Suprapubic skin (tissue), 4 donors: ENCODE measurements around the gene TMEM231.

GRCh38 chr16:74607335-74607830 is 469 bp upstream of the GLG1 start:
- PRO-cap = no peak
- RAMPAGE, long total RNA, 4 experiments = no peak in any of the 4 experiments

- PRO-cap = no peak
- RAMPAGE, long total RNA, 4 experiments = no peak in any of the 4 experiments
Observed at GRCh38 chr16:74644260-74644701, 22.4 kb downstream of the RFWD3 start.

DNA sequence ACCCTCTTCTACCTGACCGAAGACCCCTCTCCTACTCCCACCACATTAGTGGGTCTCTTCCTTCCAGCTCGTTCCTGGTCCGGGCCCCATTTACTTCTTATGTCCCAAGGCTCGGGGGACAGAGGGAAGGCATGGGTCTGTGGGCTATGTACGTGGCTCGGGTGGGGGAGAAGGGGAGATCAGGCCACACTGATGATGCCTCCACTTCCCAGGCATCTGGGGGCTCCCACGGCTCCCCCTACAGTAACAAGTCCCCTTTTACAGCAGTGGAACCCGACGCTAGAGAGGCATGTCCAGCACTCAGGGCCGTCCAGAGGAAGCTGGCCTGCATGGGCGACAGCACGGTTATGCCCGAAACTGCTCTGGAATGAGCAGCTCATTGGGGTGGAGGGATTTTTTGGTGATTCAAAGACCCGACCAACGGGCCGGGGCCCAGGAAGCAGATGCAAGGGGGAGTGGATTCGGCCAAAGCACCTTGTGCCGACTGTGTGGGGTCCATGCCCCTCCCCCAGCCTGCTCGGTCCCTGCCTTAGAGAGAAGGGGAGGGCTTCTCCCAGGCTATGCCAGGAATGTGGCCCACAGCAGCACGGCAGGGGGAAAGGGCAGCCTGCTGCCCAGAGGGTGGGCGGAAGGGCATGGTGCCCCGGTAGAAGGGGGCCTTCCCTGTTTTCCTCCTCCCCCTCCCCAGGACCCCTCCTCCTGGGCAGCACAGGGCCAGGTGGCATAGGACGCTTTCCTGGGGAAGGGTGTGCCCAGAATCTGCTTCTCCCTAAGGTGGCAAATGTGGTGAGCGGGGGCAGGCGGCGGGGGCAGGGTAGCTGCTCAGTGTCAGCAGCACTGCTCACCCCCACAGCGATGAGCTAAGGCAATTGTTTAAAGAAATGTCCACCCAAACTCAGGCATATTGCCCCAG is 33.6 kb upstream of the MLKL start:
- PRO-cap = no peak
- RAMPAGE, long total RNA, 4 experiments = no peak in any of the 4 experiments

DNA sequence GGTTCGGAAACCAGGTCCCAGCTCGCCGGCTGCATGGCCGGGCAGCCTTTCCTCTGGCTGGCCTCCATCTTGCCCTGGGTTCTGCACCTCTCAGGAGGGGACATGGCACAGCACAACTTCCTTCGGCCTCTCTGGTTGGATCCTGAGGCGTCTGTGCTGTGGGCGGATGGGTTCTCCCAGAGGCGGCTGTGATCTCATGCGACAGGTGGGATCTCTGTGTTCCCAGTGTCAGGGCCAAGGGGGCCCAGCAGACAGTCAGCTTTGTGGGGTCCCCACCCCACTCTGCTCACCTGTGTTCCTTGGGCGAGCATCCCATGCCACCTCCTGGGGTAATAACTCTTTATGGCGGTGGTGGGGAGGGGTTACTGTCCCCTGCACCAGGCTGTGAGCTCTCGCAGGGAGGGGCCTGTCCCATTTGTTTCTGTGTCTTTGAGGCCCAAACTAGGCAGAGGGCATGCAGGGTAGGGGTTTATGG is 35.8 kb downstream of the FA2H start:
- PRO-cap = no peak
- RAMPAGE, long total RNA, 4 experiments = no peak in any of the 4 experiments

GRCh38 chr16:74746039-74746442 is 28.6 kb downstream of the FA2H start:
- PRO-cap = no peak
- RAMPAGE, long total RNA, 4 experiments = no peak in any of the 4 experiments

DNA sequence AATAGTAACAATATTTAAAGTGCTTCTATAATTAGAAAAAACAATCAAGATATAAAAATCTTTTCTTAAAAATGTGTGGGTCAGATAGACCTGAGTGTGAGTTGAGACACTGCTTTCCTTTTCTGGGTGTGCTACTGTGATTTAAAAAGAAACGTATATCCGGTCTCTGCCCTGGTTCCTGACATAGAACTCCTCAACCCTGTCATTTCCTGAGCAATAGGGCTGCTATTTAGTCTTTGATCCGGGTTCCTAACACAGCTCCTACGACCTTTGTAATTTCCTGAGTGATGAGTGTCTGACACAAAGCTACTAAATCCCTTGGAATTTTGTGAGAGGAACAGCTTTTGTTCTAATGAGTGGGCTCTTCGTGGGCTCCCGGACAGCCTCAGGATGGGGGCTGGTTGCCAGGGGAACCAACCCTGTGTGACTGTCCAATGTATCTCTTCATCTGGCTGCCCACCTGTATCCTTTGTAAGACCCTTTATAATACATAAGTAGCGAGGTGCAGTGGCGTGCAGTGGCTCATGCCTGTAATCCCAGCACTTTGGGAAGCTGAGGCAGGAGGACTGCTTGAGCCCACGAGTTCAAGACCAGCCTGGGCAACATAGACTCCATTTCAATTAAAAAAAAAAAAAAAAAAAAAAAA is 94.0 kb upstream of the FA2H start:
- PRO-cap = no peak
- RAMPAGE, long total RNA, 4 experiments = no peak in any of the 4 experiments

DNA sequence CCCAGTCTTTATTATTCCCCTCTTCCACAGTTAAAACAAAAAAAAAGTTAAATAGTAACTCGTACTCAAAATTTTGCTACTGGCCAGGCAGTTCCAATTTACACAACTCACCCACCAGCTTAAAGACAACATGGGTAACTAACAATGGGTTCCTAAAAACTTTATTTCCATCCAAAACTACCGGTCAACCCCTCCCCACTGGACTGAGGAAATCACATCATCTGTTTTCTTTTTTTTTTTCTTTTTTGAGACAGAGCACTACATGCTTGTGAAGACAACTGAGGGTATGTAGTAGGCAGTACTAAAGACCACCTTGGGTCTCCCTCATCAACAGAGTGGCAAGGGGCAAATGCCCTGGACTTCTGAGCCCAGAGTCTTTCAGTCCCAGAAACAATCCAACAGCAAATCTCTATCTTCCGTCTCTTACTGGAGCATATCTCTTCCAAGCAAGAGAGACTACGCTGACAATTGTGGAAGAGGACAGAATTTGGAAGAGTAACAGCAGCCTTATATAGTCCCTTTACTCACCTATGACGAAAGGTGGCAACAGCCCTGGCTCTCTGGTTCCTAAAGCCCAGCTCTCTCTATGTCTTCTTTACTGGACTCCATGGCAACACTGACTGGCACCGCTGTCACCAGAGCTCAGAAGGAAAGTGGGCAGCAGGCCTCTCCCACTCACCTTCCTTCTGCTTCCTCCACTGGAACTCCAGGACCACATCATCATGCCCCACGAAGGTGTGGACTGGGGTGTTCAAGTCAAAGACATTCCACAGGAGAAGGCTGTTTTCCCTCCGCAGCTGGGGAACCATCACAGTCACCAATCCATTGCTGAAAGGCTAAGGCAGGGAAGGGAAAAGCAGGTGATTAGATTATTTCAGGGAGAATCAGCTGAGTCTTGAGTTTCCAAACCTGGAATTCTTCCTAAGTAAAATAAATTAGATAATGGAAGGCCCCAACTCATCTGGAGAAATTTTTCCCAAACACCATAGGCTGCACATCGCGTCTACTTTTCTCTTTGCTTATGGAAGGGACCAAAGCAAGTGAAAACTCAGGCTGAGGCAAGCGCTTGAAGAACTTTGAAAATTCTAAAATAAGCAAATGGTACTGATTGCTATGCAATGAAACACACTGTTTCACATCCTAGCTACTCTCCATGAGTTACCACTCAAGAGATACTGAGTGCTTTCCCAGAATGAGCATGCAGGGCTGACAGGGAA is 63.2 kb downstream of the WDR59 start:
- PRO-cap = no peak
- RAMPAGE, long total RNA, 4 experiments = start-site peak on the minus strand in 1 of 4 experiments, centred at position 758 of the sequence, 5 reads per replicate

DNA sequence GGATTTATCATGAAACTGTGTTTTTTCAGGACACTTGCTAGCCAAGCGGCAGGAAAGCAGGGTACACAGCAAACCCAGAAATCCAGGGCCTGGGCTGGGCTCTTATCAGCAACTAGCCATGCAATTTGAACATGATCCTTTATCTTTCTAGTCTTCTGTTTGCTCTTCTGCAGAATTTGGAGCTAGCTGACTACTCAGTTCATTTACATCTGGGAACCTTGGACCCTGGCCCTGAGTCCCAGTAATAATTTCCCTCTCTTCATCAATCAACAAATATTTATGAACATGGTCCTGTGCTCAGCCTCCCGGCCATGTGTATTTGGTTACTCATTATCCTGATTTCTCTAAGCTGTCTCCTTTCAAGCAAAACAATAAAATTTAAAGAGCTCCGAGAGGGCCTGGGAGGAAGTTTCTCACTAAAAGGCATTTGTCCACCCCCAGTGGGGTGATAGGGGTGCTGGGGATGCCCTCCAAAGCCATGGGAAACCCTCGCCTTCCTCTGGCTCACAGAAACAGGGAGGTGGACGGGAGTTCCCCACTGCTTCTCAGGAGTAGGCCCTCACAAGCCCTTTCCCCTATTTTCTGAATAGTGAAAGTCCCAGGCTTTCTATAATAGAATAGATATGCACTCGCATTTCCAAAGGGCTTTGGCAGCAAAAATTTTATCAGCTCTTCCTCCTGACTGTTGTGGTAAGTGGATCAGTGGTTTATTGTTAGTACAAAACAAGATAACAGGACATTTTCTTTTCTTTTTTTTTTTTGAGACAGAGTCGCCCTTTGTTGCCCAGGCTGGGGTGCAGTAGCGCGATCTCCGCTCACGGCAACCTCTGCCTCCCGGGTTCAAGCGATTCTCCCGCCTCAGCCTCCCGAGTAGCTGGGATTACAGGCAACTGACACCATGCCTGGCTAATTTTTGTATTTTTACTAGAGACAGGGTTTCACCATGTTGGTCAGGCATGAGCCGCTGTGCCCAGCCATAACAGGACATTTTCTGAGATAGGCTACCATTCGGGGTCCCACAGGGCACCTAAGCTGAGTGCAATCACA is 6.9 kb upstream of the WDR59 start:
- PRO-cap = no peak
- RAMPAGE, long total RNA, 4 experiments = no peak in any of the 4 experiments

- PRO-cap = no peak
- RAMPAGE, long total RNA, 4 experiments = no peak in any of the 4 experiments
Observed at GRCh38 chr16:75111942-75112262, 4.7 kb downstream of the LDHD start.

- PRO-cap = no peak
- RAMPAGE, long total RNA, 4 experiments = no peak in any of the 4 experiments
Observed at GRCh38 chr16:75219766-75220150, 970 bp downstream of the CTRB1 start.

GRCh38 chr16:75249794-75250582 is 1.4 kb downstream of the BCAR1 start:
- PRO-cap = no peak
- RAMPAGE, long total RNA, 4 experiments = no peak in any of the 4 experiments

DNA sequence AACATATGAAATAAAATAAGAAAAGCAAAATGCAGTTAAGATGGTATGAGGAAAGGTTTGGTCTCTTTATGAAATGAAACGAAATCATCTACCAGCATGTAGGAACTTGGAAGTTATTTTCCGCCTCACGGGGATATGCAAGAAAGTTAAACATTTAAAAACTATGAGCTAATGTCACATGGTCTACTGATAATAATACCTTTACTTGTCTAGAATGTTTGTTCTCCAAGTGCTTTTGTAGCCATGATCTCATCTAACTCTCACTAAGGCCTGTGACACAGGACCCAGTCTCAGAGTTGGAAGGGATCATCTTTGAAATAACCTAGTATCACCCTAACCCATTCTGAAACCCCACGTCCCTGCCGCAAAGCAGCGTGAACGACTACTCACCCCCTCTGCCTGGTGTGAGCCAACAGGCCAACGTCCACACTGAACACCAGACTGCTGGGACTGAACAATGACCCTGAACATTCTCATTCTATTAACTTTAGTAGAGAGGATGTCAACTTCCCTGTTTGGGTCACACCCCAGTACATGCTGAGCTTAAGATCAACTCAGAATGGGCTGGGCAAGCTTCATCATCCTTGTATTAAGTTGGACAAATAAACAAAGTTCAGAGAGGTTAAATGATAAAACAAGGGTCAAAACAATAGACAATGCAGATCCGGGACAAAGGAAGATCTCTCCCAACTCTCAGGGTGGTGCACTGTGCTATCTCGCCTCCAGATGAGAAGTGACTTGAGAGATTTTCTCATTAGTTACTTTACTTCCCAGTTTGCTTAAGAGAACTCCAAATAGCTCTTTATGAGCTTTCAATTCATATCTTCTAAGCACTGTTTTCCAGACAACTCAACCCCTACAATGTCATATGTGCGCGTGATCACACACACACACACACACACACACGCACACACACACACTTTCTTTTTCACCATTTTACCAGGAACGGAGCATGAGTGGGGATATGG is 54.9 kb upstream of the BCAR1 start:
- PRO-cap = no peak
- RAMPAGE, long total RNA, 4 experiments = no peak in any of the 4 experiments

GRCh38 chr16:75316957-75317488 is 65.6 kb upstream of the BCAR1 start:
- PRO-cap = no peak
- RAMPAGE, long total RNA, 4 experiments = no peak in any of the 4 experiments

- PRO-cap = no peak
- RAMPAGE, long total RNA, 4 experiments = no peak in any of the 4 experiments
Observed at GRCh38 chr16:75326480-75326815, 75.0 kb upstream of the BCAR1 start.

DNA sequence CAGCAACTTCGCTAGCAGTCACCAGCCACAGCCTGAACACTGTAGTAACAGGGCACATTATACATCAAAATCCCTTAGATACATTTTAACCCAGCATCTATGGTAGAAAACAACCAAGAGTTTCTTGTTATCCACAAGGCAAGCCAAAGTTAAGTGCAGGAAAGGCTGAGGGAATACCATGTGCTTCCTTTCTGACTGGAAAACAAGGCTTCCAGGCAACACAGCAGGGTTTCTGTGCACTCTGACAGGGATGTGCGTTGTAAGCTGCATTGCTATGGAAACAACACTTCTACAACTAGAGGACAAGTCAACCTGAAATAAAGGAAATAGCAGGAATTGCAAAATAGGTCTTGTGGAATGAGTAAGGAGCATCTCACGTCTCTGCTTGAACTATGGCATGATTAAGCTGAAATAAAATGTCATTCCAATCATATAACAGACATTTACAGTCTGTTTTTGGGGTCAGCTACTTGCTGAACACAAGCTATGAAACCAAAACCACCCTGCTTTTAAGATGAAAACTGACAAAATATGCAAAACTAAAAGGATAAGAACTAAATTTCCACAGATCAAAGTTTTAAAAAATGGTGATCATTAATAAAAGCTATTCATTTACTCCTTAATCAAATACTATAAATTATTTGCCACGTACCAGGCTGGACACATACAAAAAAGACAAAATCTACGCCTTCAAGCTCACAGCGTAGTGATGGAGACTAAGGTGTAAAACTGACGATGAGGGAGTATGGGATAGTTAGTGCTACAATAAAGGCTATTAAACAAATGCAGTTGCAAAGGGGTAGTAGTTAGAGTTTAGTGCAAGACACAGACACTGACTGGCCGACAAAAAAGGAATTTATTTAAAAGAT is 55.2 kb downstream of the CFDP1 start:
- PRO-cap = no peak
- RAMPAGE, long total RNA, 4 experiments = no peak in any of the 4 experiments

DNA sequence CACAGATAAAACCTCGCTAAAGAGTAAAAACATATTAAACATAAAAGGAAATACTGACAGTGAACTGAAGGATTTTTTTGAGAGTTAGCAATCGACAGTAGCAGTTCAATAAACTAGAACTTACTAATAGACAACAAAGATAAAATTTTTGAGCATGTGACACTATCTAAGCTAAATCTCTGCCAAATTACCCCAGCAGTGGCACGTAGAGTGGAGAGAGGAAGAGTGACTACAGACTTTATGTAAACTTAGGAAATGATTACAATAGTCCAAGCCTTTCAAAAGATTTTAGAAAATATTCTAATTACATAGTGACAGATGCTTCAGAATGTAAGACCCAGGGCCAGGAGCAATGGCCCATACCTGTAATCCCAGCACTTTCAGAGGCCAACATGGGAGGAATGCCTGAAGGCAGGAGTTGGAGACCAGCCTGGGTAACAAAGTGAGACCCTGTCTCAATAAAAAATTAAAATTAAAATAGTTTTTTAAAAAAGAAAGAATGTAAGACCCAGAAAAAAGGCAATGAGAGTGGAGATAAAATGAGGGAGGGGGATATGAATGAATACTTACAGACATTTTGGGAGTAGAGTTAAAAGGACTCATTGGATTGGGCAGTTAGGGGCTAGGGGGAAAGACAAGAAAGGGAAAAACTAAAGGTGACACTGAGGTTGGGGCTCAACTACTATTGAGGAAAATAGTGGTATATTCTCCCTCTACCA is 52.3 kb downstream of the CFDP1 start:
- PRO-cap = no peak
- RAMPAGE, long total RNA, 4 experiments = no peak in any of the 4 experiments

DNA sequence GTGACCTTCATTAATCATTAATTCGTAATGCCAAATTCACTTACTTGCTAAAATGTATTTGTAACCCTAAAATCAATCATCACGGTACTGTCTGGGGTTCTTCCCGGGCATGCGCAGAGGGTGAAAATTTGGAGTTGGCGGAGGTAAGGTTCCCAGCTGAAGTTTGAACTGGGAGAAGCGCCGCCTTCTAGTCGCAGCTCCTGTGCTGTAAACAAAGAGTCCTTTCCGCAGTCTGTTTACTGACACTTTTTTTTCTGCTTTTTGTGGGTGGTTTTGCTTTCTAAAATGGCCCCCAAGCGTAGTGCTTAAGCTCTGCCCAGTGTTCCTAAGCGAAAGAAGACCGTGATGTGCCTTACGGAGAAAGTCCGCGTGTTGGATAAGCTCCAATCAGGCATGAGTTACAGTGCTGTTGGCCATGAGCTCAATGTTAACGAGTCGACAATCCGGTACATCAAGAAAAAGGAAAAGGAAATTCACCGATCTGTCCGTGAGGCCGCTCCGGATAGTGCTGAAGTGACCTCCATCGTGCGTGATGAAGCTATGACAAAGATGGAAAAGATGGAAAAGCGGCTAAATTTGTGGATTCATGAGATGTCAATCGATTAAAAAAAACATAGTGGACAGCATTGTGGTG is 496 bp upstream of the CFDP1 start:
- PRO-cap = bidirectional peak, plus-strand start at position 335 of the sequence, minus-strand start at position 238 of the sequence
- RAMPAGE, long total RNA, 4 experiments = start-site peak on the plus strand in 1 of 4 experiments, centred at position 191 of the sequence, 19 reads per replicate

DNA sequence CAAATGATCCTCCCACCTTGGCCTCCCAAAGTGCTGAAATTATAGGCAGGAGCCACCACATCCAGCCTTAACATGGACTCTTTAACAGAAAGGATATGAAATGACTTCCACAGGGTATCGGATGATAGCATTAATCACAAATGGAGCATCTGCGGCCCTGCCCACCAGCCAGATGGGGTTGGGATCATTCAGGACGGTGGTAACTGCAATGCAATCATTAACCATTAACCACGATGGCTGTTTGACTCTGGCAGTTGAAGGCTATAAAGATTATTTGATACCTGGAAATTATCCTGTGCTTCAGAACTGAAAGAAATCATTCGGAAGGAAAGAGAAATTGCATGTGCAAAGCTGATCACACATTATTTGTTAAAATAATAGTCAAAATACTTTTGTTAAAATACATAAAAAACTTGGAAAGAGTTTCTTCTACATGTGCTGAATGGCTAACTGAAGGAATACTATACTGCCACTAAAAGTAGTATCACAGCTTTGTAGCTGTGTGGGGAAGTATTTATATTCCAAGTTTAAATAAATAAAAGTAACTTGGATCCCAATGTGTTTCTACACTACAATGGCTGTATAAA is 5.4 kb upstream of the CHST5 start:
- PRO-cap = no peak
- RAMPAGE, long total RNA, 4 experiments = no peak in any of the 4 experiments

DNA sequence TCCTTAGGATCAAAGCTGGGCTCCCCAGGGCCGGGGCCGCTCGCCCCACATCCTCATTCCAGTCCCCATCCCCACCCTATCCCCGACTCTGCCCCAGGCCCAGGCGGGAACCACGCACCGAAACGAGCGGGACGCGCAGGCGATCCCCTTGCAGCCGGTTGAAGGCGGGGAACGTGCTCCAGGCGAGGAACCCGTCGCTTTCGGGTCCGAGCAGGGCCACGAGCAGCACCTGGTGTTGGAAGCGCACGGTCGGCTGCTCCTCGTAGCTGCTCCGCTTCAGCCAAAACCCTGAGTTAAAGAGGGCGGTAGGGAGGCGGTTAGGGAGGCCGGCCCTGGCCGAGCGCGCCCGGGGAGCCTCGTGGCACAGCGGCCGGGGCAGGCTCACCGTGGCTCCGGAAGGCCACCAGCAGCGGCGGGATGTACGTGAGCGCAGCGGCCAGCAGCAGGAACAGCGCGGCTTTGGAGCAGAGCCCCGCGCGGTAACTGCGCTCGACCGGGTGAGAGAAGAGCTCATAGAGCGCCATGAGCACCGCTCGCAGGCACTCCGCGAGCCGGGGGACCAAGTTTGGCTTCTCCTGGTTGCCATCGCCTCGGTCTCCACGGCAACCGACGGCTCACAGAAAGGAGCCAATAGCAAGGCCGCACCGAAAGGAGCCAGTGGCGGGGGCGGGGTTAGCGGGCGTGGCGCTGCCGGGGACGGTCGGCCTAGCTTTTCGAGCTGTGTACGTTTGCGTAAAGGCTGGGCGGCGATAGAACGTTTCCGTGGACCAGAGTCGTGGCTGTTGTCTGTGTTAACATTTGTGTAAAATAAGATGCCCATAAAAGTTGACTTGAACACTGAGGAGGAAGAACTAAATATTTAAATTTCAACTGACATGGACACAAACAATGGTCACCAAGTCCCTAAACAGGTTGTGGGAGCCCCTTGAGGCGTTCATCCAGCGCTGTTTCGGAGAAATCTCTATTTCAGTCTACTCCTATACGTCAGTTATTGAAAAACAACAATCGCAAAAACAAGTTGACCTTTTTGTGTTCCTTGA is at the start of gene TMEM231:
Gene TMEM231 (minus strand): TSS at position 567 of the 1,040 bp plus-strand sequence.
- PRO-cap = bidirectional peak, plus-strand start at position 675 of the sequence, minus-strand start at position 599 of the sequence
- RAMPAGE, long total RNA, 4 experiments = start-site peak on the minus strand in 3 of 4 experiments, centred at positions 268 to 578 of the sequence, 6 to 143 reads per replicate

DNA sequence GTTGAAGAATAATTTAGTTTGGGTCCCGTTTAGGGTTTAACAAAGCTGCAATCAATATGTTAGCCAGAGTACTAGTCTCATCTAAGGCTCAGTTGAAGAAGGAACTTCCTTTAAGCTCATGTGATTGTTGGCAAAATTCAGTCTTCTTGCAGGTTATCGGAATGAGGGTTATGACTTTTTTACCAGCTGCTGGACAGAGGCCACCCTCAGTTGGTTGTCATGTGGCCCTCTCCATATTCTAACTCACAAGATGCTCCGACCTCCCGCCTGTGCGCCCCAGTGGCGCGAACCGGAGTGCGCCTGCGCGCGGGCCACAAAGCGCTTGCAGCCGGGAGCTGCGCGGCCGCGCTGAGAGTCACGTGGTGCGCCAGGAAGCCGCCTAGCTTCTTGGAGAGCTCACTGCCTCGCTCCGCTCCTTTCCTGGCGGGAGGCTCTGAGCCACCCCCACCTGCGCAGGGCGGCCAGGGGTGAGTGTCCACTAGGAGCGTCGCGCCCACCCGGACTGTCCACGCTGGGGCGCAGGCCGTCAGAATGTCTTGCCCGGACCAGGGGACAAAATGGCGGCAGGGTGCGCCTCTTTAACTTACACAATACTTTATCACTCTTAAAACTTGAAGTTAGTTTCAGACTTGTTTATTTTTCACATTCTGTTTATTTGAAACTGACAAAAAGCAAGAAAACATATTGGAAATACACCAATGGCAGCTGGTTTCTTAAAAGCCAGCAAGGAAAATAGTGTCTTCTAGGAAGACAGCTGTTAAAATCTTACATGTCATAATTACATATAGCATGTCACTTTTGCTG is 357.7 kb downstream of the CNTNAP4 start:
- PRO-cap = no peak
- RAMPAGE, long total RNA, 4 experiments = no peak in any of the 4 experiments